Anterior vena cava (tissue), 1 donor: ENCODE results near the genes OR5AN1, OR5A2, OR4D10 and MS4A7.

DNA sequence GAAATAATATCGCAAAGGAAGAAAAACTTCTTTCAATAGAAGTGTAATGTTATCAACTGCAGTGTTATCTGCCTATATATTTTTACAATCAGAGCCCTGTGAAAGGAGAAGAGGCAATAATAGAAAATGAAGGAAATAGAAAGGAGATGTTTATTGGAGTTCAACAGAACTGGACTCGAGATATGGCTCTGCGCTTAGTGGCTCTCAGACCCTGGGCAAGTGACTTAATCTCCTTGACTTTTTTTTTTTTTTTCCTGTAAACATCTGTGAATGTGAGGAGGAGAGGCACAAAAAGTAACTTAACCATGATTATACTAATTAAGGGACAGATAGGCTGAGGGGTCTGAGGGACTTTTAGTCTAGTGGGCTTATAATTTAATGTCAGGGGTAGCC lies 18.9 kb downstream of the CNTF start:
- PRO-cap: no peak

DNA sequence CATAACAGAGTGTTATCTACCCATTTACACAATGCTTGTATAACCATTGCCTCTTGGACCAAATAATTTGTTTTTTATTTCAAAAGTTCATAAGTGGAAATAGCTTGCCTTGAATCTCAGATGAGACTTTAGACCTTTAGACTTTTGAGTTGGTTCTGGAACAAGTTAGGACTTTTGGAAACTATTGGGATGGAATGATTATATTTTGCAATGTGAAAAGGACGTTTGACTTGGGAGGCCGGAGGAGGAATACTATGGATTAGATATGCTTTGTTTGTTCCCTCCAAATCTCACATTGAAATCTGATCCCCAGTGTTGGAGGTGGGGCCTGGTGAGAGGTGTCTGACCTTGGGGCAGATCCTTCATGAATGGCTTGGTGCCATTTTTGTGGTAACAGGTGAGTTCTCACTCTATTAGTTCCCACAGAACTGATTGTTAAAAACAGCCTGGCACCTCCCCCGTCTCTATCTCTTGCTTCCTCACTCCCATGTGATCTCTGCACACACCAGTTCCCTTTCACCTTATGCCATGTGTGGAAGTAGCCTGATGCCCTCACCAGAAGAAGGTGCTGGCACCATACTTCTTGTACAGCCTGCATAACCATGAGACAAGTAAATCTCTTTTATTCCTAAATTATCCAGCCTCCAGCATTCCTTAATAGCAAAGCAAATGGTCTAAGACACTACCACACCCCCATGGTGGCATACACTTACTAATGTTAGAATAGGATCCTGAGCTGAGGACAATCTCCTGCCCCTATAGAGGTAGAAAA lies 3.3 kb upstream of the GLYAT start:
- PRO-cap: no peak

- PRO-cap: no peak
These were observed 24.1 kb downstream of the GLYATL1 start for GRCh38 chr11:58963407-58963758.

- PRO-cap: no peak
These were observed 9.1 kb upstream of the FAM111B start for GRCh38 chr11:59097907-59098301.

DNA sequence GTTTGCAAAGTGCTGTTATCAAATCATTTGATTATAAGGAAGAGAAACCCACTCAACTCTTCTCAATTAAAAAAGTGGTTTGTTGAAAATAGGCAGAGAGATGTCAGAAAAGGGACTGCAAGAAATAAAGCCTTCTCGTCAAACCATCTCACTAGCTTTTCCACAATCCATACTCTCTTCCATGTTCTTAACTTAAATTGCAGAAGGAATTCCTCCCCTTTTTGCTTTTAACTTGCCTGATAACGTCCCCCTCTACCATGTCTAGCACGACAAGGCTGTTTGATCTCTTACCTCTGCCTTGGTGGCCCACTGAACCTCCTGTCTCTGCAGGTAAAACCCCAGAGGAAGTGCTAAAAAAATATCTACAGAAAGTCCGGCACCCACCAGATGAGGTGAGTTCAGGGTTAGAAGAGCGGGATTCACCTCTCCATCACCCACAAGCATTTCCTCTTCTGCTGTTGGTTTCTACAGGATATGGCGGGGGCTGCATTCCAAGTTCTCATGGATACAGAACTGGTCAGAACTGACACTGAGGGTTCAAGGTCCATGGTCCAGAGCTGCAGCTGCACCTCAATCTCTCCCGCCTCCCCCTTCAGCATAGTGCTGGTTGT lies 19.0 kb downstream of the DTX4 start:
- PRO-cap: no peak

DNA sequence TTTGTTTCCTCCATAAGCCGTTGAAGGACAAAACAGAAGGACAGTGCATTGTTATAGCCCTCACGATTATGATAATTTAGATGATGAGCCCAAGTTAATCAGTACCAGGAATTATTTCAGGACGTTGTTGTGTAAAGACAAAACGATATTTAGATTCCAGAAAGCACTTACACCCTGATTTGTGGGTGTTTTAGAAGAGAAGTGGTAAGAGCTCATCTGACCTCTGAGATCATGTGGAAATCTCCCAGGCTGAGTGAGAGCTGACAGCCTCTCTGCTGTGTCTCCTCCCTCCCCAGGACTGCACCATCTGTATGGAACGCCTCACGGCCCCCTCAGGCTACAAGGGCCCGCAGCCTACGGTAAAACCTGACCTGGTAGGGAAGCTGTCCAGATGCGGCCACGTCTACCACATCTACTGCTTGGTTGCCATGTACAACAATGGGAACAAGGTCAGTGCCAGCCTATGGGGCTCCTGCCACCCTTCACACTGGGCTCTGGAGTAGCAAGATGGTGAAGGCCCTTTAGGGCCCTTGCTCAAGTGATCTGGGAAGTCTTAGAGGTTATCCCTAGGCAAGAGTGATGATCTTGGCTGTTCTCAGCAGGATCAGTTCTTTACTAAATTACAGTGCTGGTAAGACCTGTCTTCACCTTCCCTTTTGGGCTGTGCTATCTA lies 20.0 kb downstream of the DTX4 start:
- PRO-cap: no peak

DNA sequence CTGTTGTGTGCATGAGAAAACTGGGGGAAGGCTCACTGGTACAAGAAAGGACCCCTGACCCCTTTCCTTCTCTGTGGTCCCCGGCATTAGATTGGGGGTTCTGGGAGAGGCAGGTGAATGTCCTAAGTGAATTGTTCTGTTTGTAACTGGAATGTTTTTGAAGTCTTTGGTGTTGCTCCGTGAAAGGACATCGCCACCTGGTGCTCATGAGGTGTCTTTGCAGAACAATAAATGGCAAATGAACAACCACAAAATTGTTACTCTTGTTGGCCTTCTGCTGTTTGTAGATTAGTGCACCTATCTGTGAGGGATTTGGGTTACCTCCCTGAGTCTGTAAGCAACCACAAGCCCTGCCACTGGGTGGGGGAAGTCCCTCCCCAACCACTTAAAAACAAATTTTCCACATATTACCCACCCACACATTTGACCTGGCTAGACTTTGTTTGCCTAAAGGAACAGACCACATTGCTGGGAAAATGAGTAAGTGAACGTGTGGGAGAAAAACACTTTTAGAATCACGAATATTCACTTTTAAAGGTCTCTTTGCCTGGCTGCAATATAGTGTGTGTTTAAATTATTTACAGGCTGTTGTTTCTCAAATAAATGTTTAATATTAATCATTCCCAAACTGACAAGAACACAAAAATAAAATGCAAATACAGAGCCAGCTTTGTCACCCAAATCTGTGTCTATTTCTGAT lies 4.7 kb downstream of the MPEG1 start:
- PRO-cap: no peak

DNA sequence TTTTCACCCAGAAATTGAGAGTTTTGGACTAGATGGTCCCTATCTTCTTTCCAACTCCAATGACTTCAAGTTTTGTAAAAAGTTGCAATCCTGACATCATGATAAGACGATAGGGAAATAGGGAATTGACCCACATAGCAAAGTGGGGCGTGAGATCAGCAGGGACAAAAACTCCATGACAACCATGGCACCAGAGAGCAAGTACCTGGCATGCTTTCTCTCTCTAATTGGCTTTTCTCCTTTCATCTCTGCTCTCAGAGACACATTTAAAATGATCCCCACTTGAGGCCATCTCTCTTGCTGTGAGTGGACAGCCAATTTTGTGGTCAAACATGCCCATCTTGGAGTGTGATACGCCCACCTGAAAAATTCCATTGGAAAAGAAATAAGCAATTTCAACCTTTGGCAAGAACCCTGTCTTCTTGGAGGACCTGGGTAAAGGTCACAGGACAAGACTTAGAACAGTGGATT lies at the start of gene OR5AN1:
Gene OR5AN1, plus strand, starts transcription at position 291 of the 471 bp plus-strand sequence.
- PRO-cap: no peak

DNA sequence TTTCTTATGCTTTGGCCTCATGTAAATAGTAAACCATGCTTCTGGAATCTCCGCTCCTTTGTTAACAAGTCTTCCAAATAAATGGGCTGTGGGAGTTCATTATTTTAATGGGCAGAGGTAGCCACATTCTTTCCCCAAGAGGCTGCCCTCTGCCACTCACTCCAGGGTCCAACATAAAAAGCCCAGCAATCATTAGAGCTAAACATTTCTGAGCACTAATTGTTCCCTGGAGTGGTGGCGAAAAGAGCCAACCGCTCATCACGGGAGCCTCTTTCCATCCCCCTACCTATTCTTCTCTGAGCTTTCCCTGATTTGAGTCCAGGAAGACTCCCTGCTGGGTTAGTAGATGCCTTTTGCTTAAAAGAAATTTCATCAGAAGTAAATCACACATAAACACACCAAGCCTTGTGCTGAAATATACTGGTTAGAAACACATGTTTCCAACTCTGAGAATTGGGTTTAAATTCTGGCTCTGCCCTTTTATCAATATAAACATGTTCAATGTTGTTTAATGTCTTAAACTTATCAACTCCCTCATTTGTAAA lies at the start of gene OR5A2:
Gene OR5A2, minus strand, starts transcription at position 103 of the 545 bp plus-strand sequence.
- PRO-cap: no peak

- PRO-cap: no peak
These were observed at the start of gene OR4D10 for GRCh38 chr11:59473098-59473511. TSS of gene OR4D10 (plus strand) at chr11:59473315.

GRCh38 chr11:59545117-59546055 lies 34.0 kb downstream of the OR4D9 start:
- PRO-cap: no peak

GRCh38 chr11:59557964-59558218 lies 46.6 kb downstream of the OR4D9 start:
- PRO-cap: no peak

DNA sequence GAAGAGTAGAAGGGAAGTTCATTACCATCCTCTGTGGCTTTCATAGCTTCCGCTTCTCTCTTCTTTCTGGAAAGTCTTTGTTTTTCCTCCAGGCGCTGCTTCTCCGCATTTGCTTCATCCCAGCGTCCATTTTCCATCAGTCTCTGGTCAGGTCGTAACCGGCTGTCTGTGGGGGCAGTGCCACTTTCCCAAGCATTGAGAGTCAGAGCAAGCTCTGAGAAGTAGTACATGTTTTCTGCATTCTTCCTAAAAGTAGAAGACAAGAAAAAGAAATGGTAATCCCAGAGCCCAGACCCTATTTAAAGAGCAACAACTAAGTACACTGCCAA lies 38.8 kb downstream of the OSBP start:
- PRO-cap: no peak

DNA sequence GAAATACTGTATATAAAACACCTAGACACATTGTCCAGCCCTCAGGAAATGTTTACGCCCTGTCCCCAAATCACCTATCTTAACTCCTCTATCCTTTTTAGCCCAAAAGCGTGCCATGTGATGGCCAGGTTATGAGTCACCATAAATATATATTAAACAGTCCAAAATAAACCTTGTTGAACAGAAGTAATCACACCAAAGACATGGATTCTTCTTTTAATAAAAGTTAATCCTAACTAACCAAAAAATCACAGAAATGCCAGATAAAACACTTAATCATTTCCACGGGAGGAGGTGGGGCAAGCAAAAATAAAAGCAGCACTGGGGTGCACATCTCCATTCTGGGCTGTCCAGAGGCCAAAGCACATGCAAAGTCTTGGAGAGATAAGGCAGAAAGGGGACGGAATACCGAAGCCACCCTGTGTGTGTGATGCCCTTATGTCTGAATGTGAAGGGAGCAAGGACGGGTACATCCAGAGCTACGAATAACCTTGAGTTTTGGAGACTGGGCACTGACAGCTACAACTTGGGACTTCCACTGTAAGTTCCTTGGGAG lies 1.1 kb downstream of the OSBP start:
- PRO-cap: no peak

- PRO-cap: unidirectional peak, plus-strand start at chr11:59754205; unidirectional peak, plus-strand start at chr11:59754562
These were observed 1.1 kb upstream of the STX3 start for GRCh38 chr11:59753877-59754693.

GRCh38 chr11:59755697-59756409 lies 677 bp downstream of the STX3 start:
- PRO-cap: bidirectional peak, plus-strand start at chr11:59755840, minus-strand start at chr11:59755782

GRCh38 chr11:60252728-60253045 lies 9.8 kb upstream of the MS4A4E start:
- PRO-cap: no peak

DNA sequence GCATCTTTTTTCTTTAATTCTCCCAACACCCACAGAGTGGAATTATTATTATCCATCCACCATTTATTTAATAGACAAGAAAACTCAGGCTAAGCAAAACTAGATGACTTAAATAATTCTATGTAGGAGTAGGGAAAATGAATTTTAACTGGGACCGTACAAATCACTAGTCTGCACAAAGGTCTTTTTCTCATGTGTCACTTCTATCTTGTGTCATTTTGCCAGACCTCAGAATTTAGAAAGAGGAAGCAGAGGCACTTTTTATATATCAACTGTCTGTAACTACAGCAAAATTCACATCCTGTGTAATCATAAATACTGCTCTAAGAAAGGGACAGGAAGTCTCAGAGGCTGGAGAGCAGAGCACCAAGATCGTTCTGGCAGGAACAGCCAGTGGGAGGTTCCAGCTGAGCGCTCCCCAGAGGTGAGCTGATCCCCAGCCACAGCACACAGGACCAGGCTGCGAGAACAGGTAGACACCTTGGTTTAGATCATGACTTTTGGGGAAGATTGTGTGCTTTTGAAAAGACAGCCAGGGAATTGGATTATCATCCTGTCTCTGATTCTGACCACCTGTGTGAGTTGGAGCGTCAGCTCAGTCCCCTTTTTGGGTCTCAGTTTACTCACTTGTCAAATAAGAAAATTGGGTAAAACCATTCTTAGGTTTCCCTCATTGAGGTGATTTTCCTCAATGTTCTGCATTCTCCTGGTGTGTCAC lies at the start of gene MS4A7:
Gene MS4A7, plus strand, starts transcription at position 340 of the 718 bp plus-strand sequence.
- PRO-cap: bidirectional peak, plus-strand start at position 340 of the sequence, minus-strand start at position 237 of the sequence

DNA sequence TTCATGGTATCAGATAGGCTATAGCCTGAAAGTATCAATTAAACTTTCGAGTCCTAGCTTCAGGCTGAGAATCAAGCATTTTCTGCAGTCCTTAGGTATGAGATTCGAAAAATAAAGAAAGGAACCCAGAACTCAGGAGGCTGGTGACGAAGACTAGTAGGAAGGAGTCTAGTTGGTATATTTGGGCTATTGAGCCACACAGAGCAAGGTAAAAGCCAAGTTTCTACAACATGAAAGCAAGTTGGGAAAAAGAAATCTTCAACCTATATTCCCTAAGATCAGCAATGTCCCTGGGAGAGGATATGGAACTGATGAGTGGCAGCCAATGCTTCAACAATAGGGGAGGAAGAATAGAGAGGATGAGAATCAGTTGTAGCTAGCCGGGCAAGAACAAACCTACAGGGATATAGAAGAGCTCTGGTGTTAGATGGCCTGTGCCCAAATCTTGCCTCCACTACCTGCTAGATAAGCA lies 2.2 kb downstream of the MS4A7 start:
- PRO-cap: no peak

DNA sequence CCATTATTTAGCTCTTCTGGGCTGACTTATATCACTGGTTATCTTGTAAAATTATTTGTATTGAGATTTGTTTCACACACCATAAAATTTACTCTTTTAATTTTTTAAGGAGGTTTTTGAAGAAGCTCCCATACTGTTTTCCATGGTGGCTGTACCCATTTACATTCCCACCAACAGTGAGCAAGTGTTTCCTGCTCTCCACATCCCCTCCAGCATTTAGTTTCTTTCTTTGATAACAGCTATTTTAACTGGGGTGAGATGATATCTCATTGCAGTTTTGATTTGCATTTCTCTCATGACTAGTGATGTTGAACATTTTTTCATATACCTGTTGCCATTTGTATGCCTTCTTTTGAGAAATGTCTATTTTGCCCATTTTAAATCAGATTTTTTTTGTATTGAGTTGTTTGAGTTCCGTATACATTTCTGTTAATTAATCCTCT lies 13.5 kb upstream of the MS4A12 start:
- PRO-cap: no peak